ENCODE measurements around a stretch of chr19.

DNA sequence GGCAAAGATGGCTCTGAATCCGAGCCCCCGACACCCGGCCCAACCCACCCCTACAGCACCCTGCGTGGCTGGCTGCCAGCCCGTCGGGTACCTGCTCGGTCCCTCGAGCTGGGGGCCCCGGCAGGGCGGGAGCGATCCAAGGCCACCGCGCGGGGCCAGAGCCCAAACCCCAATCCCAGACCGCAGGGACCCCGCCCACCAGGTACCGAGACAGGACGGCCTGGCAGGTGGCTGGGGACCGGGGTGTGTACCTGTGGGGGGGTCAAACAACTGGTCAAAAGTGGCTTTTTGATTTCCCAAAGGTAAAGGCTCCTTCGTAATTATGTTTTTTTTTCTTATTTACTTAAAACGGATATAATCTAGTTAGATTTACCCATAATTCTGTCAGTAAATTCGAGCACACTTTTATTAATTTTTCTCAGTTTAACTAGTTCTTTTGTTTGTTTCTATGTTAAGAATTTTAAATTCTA lies 6.4 kb upstream of the ZNF98 start:
- PRO-cap, 4 experiments: no peak in any of the 4 experiments
- RAMPAGE, long total RNA, 2 experiments: no peak in any of the 2 experiments
- RRBS: 4% methylated on average over 13 of the region's 22 CpGs

DNA sequence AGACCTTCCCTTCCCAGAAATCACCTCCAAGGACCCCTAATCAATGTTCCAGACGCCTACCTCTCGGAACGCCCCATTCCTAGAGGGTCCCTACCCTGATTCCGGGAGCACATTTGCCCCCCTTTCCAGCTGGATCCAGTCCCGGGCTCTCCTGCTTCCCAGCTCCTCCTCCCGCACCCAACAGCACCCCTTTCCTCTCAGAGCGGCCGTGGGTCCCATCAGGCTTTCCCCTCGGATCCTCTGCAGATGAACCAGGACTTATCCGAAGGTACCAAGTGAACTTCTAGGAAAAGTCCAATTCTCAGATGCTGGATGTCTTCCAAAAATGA lies 101.2 kb upstream of the ZNF492 start:
- PRO-cap, 4 experiments: peak in 1 of 4 experiments; most common plus-strand start position 183 of the sequence (in 1); most common minus-strand start position 125 of the sequence (in 1)
- RAMPAGE, long total RNA, 2 experiments: no peak in any of the 2 experiments
- RRBS: 0% methylated on average over 1 of the region's 10 CpGs

DNA sequence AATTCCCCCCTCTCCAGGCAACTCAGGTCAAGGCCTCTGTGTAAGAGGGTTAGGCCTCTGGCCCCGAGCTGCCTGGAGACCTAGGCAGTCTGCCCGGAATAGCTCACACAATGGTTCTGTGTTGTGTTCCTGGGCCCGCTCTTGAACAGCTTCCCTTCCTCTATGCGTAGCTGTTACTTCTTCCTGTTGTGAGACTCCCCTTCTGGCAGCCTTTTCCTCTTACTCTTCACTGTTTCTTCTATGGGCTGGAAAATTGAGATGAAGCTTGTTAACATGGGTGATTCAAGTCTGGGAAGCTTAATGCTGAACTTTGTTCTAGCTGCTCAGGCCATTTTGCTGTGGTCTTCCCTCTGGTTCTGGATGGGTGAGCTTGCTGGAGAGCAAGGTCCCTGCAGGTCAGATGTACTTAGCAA lies 14.6 kb upstream of the ZNF492 start:
- PRO-cap, 4 experiments: no peak in any of the 4 experiments
- RAMPAGE, long total RNA, 2 experiments: no peak in any of the 2 experiments
- RRBS: no CpG with 5 or more reads among the region's 4 CpGs

DNA sequence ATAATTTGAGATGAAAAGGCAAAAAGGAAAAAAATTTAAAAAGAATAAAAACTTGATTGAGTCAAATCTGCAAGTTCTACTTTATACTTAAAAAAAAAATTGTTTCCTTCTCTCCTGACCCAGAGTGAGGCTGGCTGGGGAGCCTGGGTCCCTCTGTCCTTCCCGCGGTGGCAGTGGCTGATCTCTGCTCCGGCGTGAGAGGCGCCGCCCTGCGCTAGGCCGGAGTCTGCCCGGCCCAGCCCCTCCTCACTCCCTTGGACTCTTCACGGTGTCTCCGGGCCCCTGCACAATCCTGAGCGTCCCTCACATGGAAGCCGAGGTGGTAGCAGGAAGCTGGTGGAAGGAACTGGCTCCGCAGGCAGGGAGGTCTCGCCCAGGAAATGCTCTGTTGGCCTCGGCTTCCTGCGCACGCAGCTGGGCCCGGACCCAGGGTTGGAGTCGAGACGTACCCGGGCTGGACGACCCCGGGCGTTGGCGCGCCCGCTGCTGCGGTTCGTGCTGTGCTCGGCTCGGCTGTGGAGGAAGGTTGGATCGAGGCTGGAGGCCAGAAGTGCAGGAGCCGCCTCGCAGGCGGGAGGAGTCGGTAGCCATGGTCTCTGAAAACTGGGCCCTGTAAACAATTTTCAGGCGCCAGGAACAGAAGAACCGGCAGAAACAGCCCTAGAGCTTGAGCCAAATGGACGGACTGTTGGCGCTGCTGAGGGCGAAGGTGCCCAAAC lies 46.4 kb downstream of the ZNF724 start:
- PRO-cap, 4 experiments: peak in 2 of 4 experiments; most common plus-strand start position 311 of the sequence (in 2); most common minus-strand start position 517 of the sequence (in 1)
- RAMPAGE, long total RNA, 2 experiments: no peak in any of the 2 experiments
- RRBS: no CpG with 5 or more reads among the region's 42 CpGs

DNA sequence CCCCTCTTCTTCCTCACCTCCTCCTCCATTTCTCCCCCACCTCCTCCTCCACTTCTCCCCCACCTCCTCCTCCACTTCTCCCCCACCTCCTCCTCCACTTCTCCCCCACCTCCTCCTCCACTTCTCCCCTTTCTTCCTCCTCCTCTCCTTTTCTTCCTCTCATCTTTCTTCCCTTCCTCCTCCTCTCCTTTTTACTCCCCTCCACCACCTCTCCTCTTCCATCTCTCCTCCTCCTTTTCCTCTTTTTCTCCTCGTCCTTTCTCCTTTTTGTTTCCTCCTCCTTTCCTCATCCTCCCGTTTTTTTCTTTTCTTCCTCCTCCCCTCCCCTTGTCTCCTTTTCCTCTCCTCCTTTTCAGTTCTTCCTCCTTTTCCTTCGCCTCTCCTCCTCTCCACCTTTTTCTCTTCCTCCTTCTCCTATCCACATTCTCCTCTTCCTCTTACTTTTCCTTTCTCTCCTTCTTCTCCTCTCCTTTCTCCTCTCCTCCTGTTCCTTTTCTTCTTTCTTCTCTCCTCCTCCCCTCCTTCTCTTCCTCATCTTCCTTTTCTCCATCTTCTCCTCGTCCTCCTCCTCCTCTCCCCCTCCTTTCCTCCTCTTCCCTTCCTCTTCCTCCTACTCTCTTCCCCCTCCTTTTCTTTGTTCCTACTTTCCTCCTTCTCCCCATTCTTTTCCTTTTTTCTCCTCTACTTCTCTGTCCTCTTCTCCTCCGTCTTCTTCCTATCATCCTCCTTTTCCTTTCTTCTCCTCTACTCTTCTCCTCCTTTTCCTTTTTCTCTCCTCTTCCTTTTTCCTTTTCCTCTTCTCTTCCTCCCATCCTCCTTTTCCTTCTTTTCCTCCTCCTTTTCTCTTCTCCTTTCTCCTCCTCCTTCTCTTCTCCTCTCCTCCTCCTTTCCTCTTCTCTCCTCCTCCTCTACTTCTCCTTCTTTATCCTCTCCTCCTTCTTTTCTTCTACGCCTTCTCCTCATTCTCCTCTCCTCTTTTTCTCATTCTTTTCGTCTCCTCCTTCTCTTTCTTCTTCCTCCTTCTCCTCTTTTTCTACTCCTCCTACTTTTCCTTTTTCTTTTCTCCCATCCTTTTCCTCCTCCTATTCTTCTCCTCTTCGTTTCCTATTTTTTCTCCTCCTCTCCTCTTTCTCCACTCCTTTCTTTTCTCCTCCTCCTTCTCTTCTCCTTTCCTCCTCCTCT lies 72.1 kb downstream of the ZNF91 start:
- PRO-cap, 4 experiments: no peak in any of the 4 experiments
- RAMPAGE, long total RNA, 2 experiments: no peak in any of the 2 experiments
- RRBS: no CpG with 5 or more reads among the region's 8 CpGs

DNA sequence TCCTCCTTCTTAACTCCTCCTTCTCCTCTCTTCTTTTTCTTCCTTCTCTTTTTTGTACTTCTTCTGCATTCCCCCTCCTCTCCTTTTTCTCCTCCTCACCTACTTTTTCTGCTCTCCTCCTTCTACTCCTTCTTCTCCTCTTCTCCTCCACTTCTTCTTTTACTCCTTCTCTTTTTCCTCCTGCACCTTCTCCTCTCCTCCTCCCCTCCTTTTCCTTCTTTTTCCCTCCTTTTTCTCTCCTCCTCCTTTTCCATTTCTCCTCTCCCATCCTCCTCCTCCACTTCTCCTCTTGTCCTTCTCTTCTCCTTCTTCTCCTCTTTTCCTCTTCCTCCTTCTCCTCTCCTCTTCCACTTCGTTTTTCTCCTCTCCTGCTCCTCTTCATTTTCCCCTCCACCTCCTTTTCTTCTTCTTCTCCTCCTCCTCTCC lies 72.4 kb upstream of the ZNF91 start:
- PRO-cap, 4 experiments: no peak in any of the 4 experiments
- RAMPAGE, long total RNA, 2 experiments: no peak in any of the 2 experiments
- RRBS: no CpG with 5 or more reads among the region's 1 CpG

- PRO-cap, 4 experiments: no peak in any of the 4 experiments
- RAMPAGE, long total RNA, 2 experiments: no peak in any of the 2 experiments
- RRBS: no CpG with 5 or more reads among the region's 7 CpGs
Measured at GRCh38 chr19:23917618-23918266, 3.1 kb downstream of the ZNF726 start.

DNA sequence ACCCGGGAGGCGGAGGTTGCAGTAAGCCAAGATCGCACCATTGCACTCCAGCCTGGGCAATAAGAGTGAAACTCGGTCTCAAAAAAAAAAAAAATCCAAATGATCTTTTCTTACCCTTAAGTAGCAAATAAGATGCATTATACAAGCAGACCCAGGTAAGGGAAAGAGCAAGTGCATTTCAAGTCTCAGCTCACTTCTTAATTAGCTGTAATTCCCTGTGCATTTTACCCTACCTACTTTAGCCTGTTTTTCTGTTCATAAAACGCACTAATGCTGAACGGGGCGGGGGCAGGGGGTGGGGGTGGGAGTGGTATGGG lies 54.0 kb upstream of the ZNF254 start:
- PRO-cap, 4 experiments: peak in 4 of 4 experiments; most common minus-strand start position 240 of the sequence (in 2)
- RAMPAGE, long total RNA, 2 experiments: no peak in any of the 2 experiments
- RRBS: no CpG with 5 or more reads among the region's 7 CpGs

GRCh38 chr19:27772463-27773110 lies 1440.4 kb downstream of the UQCRFS1 start:
- PRO-cap, 4 experiments: no peak in any of the 4 experiments
- RAMPAGE, long total RNA, 2 experiments: no peak in any of the 2 experiments
- RRBS: no CpG with 5 or more reads among the region's 7 CpGs

GRCh38 chr19:27793821-27794177 lies 1419.2 kb downstream of the UQCRFS1 start:
- PRO-cap, 4 experiments: peak in 4 of 4 experiments; most common plus-strand start chr19:27794030 (in 2)
- RAMPAGE, long total RNA, 2 experiments: no peak in any of the 2 experiments
- RRBS: 4% methylated on average over 7 of the region's 25 CpGs

GRCh38 chr19:28008512-28008711 lies 1204.5 kb downstream of the UQCRFS1 start:
- PRO-cap, 4 experiments: no peak in any of the 4 experiments
- RAMPAGE, long total RNA, 2 experiments: no peak in any of the 2 experiments
- RRBS: no CpG with 5 or more reads among the region's 3 CpGs

DNA sequence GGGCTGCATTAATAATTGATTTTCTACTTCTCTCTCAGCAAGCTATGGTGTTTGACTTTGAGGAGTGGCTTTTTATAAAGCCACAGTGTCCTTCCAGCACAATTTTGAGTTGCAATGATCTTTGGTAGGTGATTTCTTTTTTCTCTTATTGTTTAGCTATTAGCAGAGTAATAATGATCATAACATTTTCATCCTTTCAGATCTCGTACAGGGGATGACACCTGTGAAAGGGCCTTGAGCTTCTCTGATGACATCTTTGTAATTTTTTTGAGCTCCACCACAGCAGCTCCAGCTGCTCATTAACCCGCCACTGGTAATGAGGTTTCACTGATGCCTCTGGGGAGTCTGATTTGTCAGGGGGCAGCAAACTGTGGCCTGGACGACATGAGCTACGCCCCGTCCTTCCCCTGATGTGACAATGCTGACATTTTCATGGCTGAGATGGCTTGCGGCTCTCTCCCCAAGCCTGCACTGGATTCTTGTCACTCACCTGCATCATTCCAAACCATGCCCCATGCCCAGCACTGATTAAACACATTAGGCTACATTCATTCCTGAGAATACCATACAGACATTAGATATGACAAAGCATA lies 670.1 kb downstream of the UQCRFS1 start:
- PRO-cap, 4 experiments: no peak in any of the 4 experiments
- RAMPAGE, long total RNA, 2 experiments: no peak in any of the 2 experiments
- RRBS: no CpG with 5 or more reads among the region's 6 CpGs

DNA sequence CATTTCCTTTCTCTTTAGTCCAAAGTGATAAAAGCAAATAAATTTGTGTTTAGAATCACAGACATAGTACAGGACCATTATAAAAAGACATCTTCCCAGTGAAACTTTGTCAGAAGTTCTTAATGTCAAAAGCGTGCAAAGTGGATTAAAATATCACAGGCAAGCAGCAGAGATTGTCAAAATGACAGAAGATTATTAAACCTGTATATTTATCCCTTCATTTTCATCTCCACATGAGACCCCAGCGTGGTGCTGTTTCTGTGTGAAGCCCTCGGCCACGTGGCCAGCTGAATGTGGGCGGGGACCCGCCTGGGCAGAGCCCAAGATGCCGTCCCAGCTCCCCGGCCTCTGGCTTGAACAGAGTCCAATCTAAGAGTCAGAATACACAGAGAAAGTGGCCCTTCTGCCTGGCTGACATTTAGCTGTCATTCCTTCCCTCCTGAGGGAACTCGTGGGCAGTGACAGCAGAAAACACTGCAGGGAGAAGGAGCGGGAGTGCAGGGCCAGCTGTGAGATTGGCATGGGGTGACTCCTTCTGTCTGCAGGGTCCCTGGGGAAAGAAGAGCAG lies 34.9 kb upstream of the UQCRFS1 start:
- PRO-cap, 4 experiments: no peak in any of the 4 experiments
- RAMPAGE, long total RNA, 2 experiments: no peak in any of the 2 experiments
- RRBS: no CpG with 5 or more reads among the region's 10 CpGs

DNA sequence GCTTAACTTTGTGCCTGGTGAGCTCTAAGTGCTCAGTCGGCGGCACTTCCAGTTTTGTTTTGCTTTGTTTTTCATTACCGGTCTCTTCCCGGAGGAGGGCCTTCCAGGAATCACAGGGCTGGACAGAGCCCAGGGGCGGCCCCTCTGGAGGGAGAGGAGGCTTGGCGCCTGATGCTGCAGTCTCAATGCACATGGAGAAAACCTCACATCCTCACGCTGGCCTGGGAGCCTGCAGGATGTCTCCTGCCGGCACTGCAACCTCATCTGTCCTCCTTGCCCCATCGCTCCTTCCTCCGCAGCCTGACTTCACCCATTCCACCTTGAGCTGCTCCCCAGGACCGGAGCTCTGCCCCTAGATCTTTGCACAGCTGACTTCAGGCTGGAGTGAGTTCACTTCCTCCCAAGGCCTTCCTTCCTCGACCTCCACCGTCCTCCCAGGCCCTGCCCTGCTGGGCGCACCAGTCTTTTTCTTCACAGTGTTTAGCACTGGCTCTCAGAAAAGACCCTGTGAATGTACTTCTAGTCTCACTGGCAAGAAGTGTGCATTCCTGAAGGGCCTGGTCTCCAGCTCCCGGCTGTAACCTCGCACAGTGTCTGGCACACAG lies 1.6 kb downstream of the PLEKHF1 start:
- PRO-cap, 4 experiments: peak in 4 of 4 experiments; most common plus-strand start position 206 of the sequence (in 3); most common minus-strand start position 56 of the sequence (in 3)
- RAMPAGE, long total RNA, 2 experiments: no peak in any of the 2 experiments
- RRBS: 8% methylated on average over 2 of the region's 16 CpGs

- PRO-cap, 4 experiments: no peak in any of the 4 experiments
- RAMPAGE, long total RNA, 2 experiments: no peak in any of the 2 experiments
- RRBS: 66% methylated on average over 2 of the region's 14 CpGs
Measured at GRCh38 chr19:29674635-29675276, 9.5 kb downstream of the PLEKHF1 start.

- PRO-cap, 4 experiments: no peak in any of the 4 experiments
- RAMPAGE, long total RNA, 2 experiments: no peak in any of the 2 experiments
- RRBS: no CpG with 5 or more reads among the region's 10 CpGs
Measured at GRCh38 chr19:30325956-30326527, 46.1 kb upstream of the ZNF536 start.

GRCh38 chr19:30373618-30374054 lies 1.5 kb downstream of the ZNF536 start:
- PRO-cap, 4 experiments: no peak in any of the 4 experiments
- RAMPAGE, long total RNA, 2 experiments: no peak in any of the 2 experiments
- RRBS: 13% methylated on average over 10 of the region's 20 CpGs

- PRO-cap, 4 experiments: no peak in any of the 4 experiments
- RAMPAGE, long total RNA, 2 experiments: no peak in any of the 2 experiments
- RRBS: 2% methylated on average over 43 of the region's 96 CpGs
Measured at GRCh38 chr19:30374651-30375485, 2.7 kb downstream of the ZNF536 start.

DNA sequence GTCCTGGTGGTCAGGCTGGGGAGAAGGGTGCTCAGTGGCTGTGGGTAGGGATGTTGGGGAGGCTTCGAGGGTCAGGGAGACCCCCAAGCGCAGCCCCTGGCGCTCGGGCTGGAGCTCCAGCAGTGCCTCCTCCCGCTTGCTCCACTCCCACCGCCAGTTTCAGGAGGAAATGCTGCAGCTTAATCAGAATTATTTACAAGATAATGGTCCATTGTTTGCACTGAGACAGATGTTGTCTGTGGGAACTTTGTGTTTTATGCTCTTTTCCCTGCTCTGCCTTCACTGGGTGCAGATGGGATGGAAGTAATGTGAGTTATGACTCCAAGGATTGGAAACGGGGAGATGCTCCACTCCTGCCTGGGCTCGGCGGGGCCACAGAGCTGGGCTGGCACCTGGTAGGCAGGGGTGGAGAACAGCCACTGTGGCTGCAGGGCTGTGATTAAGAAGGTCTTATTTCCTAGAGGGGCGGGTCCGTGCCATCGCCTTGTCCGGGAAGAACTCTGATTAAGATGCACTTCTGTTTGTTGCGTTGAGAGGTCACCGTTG lies 192.4 kb downstream of the ZNF536 start:
- PRO-cap, 4 experiments: no peak in any of the 4 experiments
- RAMPAGE, long total RNA, 2 experiments: no peak in any of the 2 experiments
- RRBS: no CpG with 5 or more reads among the region's 15 CpGs

DNA sequence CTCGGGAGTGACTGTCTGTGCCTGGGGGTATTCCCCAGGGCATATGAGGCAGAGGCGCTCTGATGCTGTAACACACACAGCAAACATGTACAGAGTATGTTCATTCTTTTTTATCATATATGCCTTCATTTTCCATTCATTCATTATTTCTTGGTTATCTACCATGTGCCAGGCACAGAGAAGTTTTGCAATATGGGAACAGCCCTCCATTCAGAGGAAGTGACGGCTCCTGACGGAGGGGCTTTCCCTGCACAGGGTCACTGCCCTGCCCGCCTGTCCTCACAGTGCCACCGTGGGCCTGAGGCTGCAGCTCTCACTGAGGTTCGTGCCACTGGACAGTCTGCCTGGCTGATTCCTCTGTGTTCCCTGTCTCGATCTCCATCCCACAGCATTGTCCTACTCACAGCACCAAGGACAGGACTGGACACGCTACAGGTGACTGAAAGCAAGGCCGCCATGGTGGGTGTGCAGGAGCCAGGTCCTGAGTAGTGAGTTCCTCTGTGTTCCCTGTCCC lies 92.7 kb downstream of the TSHZ3 start:
- PRO-cap, 4 experiments: no peak in any of the 4 experiments
- RAMPAGE, long total RNA, 2 experiments: no peak in any of the 2 experiments
- RRBS: no CpG with 5 or more reads among the region's 10 CpGs

All from uterus (tissue), 7 donors.